Mesangial cell (primary cell): ENCODE results near the genes MS4A4A and CCDC86.

DNA sequence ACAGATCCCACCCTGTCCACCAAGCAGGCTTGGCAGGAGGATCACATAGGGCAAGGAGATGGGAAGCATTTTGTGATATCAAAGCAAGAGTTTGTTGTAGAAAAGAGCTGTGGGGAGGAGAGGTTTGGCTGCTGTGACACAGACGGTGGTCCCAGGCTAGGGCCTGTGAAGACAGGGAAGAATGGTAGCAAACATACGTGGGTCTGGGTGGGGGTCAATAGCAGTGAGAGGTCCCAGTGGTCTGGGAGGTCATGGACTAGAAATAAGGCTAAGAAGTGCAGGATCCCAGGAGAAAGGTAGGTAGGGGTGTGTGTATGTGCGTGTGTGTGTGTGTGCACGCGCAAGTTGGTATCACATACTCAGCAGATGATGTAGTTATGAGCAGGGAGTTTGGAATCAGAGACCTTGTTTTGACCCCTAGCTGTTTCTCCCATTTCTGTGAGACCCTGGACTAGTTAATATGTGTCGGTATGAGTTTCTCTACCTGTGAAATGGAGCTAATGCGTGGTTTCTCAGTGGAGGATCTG lies 1.2 kb downstream of the SERPING1 start:
- RAMPAGE, long total RNA, result no peak

DNA sequence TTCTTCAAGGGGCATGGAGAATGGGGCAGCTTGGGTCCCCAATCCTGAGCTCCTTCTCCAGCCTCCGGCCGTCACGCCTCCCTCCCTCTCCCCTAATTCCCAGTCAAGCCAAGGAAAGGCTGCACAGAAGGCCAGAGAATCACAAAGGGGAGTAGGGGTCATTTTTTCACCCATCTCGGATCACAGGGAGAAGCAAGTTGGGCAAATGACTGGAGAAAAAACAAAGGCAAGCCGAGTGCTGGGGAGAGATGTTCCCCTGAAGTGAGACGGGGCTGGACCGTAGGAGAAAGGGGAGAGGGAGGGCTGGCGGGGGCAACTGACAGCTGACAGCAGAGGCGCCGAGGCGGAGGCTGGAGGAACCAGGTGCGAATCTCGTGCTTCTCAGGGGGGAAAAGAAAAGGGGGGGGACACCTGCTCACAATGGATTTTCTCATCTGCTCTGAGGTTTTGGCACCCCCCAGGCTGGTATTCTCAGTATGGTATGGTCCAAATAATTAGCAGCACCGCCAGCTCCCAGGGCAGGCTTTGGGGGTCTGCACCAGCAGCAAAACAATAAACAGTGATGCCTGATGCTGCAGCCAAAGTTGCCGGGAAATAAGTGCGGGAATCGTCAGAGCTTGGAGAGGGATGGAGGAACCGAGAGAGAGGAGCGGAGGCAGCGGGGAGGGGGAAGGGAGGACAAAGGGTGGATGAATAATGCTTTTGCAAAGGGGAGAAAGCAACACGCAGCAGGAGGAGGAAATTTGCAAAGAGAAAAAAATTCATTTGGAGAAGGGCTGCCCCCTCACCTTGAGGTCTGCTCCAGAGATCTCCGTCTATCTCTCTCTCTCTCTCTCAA lies 596 bp downstream of the YPEL4 start:
- RAMPAGE, long total RNA, result no peak

DNA sequence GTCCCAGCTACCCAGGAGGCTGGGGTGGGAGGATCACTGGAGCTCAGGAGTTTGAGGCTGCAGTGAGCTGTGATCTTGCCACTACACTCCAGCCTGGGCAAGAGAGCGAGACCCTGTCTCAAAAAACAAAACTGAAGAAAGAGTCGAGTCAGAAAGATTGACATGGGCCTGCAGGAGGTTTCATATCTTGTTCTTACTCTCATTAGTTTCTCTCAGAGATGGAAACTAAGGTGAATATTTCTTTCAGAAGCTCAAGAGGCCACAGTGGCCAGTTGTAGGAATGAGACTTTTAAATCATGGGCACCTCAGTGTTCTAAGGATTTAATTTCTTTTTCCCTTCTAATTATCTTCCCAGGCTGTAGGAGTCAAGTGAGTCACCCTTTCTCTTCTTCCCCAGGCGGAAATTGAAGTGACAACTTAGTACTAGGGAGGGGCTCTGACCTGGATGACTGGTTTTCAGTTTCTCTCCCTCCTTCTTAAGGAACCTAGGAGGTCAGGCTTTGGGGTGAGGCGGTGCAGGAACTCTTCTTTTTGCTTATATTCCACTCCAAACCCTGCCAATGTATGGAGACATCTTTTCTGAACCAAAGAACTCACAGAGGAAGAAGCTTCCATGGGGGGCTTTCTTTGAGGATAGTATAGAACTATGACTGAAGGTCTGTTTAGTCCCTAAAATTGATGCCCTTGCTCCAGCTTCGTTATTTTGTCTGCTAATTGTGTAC lies 12.5 kb downstream of the ZDHHC5 start:
- RAMPAGE, long total RNA, result no peak

DNA sequence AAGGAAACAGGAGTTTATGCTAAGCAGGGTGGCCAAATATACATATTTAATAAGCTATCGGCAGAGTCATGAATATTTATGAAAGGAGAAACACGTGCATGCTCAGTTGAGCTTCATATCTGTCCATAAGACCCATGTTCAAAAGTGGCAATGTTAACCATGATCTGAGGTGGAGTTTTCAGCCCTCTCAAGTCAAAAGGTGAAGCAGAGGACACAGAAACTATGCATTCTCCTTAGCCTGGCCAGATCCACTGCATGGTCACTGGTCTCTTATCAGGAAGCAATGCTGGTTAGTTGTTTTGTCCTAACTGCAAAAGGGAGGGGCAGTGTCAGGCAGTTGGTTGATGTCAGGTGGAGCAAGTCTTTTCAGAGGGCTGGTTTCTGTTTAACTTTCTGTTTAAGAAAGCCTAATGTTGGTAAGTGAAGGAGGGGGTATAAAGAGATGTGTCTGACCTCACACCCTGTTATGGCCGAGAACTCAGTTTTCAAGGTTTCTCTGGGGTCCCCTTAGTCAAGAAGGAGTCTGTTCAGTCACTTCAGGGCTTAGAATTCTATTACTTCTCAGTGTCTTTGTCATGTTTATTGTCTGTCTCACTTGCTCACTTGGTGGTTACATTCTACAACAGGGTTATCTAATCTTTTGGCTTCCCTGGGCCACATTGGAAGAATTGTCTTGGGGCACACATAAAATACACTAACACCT lies 5.5 kb upstream of the SELENOH start:
- RAMPAGE, long total RNA, result no peak

DNA sequence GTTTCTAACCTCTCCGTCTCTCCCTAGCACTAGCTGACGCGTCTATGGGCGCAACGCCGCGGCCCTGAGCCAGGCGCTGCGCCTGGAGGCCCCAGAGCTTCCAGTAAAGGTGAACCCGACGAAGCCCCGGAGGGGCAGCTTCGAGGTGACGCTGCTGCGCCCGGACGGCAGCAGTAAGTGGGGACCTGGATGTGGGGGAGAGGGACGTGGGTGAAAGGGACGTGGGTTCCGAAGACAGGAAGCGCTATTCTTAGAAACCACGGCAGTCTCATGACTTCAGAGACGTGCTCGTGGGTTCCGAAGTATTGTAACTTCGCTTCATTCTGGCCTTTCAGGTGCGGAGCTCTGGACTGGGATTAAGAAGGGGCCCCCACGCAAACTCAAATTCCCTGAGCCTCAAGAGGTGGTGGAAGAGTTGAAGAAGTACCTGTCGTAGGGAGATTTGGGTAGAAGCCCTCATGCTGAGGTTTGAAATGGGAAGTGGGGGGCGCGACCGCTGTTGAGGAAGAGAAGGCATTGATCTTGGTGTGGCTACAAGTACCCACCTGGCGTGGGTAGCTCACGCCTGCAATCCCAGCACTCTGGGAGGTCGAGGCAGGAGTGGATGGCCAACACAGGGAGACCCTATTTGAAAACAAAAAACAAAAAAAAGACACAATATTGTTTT lies 624 bp downstream of the SELENOH start:
- RAMPAGE, long total RNA, result no peak

- RAMPAGE, long total RNA, result no peak
Measured at GRCh38 chr11:57772325-57772859, 10.8 kb downstream of the CTNND1 start.

DNA sequence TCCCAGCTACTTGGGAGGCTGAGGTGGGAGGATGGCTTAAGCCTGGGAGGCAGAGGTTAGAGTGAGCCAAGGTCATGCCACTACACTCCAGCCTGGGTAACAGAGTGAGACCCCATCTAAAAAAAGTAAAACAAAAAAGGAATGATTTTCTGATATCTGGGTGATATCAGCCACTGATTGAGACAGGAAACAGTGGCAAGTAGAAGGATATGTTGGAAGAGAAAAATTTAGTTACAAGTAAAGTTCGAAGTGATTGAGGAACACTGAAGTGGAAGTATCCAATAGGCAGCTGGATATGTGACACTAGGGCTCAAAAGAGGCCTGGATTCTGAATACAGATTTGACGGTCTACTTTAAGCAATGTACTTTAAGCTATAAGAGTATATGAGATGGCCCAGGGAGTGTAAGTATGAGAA lies 65.5 kb downstream of the CTNND1 start:
- RAMPAGE, long total RNA, result no peak

GRCh38 chr11:58616867-58618112 lies 5.2 kb upstream of the CNTF start:
- RAMPAGE, long total RNA, result no peak

- RAMPAGE, long total RNA, result no peak
Measured at GRCh38 chr11:58730454-58730836, 1.3 kb downstream of the GLYAT start.

GRCh38 chr11:58770913-58771581 lies 39.3 kb upstream of the GLYAT start:
- RAMPAGE, long total RNA, result no peak

GRCh38 chr11:58923248-58923927 lies 15.9 kb upstream of the GLYATL1 start:
- RAMPAGE, long total RNA, result no peak

DNA sequence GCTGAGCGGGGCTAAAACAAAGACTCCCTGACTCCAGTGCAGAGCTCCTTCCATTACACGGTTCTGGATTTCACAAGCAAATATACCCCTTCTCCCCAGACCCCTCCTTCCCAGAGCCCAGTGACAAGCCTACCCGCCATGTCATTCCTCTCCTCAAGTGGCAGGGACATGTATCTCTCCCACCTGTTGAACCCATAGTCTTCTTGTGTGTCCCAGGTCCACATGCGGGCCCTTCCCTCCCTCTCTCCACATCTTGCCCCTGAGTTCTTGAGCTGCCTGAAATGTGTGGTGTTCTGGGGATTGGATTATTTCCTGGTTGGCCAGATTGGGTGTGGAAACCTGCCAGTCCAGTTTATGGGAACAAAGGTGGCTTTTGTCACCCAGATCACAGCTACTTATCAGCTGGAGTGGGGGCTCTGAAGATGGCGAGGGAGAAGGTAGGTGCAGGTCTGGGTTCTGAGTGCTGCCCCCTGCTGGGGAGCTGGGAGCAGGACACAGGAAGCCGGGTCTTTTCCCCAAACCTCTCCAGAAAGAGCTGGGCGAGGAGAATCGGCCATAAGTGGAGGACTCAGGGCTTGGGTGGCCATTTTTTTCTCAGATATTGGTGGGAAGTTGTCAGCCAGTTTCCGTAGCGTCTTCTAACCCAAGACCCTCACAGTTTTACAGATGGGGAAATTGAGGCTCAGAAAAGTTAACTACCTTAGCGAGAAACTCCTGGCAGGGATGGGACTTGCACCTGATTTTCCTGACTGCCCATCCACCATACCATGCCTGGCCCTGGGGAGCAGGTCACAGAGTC lies 14.3 kb downstream of the DTX4 start:
- RAMPAGE, long total RNA, result no peak

- RAMPAGE, long total RNA, result no peak
Measured at GRCh38 chr11:59189974-59190536, 18.1 kb downstream of the DTX4 start.

- RAMPAGE, long total RNA, result no peak
Measured at GRCh38 chr11:59551436-59551567, 40.0 kb downstream of the OR4D9 start.

GRCh38 chr11:59756410-59756657 lies 1.2 kb downstream of the STX3 start:
- RAMPAGE, long total RNA, result no peak

GRCh38 chr11:59772104-59772718 lies 17.0 kb downstream of the STX3 start:
- RAMPAGE, long total RNA, result no peak

DNA sequence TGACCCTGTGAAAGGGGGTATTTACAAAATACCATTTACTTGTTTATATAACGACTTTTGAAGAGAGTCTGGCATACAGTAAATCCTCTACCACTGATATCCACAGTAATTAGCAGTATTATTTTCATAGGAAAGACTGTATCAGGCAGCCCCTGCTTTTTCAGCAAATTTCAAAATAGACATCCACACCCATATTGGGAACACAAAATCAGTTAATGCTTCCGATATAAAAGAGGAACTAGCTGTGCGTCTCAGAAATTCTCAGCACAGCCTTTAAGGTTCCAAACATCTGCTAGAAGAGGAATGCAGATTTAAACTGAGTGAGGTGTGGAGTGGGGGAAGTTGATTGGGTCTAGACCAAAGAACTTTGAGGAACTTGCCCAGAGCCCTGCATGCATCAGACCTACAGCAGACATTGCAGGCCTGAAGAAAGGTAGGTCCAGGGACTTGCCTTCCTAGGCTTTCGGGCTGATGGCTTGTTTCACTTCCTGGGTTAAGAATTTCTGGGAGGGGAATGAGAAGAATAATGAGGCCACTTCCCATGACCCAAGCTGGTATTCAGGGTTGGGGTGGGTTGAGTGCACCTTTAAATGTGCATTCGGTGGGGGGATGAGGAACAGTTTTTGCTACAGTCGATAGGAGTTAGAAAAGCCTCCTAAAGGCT lies at the start of gene MS4A4A:
Gene MS4A4A (plus strand): TSS at position 383 of the 664 bp plus-strand sequence.
- RAMPAGE, long total RNA, result no peak

DNA sequence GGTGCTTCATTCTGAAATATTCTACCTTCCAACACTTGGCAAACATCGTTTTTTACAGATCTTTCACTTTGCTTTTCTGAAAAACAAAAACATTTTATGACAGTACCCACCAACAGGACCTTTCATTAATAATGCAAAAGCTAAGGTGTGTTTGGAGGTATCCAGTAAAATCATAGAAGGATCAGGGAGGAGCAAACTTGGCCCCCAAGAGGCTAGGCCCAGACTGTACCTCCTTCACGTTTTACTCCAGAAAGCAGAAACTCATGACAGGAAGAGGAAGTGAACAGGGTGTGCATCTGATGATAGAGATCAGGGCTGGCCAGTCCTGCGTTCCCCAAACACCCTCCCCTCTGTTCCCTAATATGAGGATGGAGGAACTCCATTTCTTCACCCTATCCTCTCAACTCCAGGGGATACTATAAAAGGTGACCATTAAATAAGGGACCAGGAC lies 10.3 kb upstream of the MS4A12 start:
- RAMPAGE, long total RNA, result no peak

DNA sequence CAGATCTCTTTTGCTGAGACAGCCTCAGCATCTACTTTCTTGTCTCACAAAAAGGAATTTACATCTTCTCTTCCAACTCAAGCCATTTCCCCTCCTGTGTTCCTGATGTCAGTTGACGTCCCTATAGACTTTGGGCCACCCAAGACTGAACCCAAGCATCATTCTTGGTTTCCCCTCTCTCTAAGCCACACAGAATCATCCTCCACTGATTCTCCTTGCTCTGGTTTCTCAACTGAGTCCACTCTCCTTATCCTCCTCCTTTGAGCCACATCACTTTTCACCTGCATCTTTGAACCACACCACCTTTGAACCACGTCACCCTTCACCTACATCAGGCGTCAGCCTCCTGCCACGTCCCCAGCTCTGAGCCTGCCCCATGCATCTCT lies 4.0 kb upstream of the MS4A10 start:
- RAMPAGE, long total RNA, result no peak

DNA sequence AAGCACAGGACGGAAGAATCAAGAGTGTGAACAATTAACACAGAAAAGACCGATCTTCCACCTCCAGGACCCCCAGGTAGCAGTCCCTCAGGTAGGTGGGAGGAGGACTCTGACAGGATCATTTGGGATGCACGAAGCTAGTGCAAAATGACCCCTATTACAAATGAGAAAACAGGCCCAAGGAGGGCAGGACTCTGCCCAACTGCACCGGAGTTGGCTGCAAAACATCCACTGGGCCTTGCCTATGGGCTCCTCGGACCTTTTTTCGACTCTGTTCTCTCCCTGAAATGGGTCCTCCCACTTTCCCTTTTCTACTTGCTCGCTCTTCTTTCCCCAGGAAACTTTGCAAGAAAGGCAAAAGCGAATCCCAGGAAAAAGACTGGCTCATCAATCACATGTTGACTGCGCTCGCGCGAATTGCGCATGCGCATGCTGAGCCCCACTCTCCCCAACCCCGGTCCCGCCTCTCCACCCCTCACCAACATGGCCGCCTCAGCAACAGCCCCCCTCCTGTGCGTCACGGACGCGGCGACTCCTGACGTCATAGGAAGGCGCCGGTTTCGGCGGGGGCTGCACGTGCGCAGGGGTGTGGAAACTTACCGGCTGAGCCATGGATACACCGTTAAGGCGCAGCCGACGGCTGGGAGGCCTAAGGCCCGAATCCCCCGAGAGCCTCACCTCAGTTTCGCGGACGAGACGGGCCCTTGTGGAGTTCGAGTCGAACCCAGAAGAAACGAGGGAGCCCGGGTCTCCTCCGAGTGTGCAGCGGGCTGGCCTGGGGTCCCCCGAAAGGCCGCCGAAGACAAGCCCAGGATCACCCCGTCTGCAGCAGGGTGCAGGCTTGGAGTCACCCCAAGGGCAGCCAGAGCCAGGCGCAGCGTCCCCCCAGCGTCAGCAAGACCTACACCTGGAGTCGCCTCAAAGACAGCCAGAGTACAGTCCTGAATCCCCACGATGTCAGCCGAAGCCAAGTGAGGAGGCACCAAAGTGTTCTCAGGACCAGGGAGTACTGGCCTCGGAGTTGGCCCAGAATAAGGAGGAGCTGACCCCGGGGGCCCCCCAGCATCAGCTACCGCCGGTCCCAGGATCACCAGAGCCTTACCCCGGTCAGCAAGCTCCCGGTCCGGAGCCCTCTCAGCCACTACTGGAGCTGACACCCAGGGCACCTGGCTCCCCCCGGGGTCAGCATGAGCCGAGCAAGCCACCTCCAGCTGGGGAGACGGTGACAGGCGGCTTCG lies at the start of gene CCDC86:
Gene CCDC86 (plus strand): TSS at position 599 of the 1,238 bp plus-strand sequence.
- RAMPAGE, long total RNA, result start-site peak on the plus strand centred at position 589 of the sequence, 28 bp wide, 278 reads